UCH-1 (cell line): ENCODE measurements around a stretch of chr6.

DNA sequence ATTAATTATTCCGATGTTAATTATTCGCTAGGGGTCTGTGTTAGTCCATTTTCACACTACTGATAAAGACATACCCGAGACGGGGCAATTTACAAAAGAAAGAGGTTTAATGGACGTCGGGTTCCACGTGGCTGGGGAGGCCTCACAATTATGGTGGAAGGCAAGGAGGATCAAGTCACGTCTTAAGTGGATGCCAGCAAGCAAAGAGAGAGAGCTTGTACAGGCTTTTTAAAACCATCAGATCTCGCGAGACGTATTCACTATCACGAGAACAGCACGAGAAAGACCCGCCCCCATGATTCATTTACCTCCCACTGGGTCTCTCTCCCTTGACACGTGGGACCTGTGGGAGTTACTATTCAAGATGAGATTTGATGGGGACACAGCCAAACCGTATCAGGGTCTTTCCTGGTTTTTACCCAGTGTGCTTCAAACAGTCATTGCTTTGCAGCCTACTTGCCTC, 108.0 kb downstream of the UST start:
- RRBS = no CpG with 5 or more reads among the region's 16 CpGs

GRCh38 chr6:148922964-148923345, 176.1 kb downstream of the UST start:
- RRBS = no CpG with 5 or more reads among the region's 4 CpGs

GRCh38 chr6:149060270-149060699, 257.2 kb upstream of the TAB2 start:
- RRBS = 80% methylated on average over 5 of the region's 16 CpGs

- RRBS = no CpG with 5 or more reads among the region's 1 CpG
Observed at GRCh38 chr6:149322902-149323213, 5.3 kb downstream of the TAB2 start.

GRCh38 chr6:149328568-149329664, 11.4 kb downstream of the TAB2 start:
- RRBS = no CpG with 5 or more reads among the region's 5 CpGs

- RRBS = no CpG with 5 or more reads among the region's 4 CpGs
Observed at GRCh38 chr6:149331057-149332275, 14.0 kb downstream of the TAB2 start.

GRCh38 chr6:149379184-149379554, 20.9 kb upstream of the SUMO4 start:
- RRBS = no CpG with 5 or more reads among the region's 6 CpGs

- RRBS = 70% methylated on average over 42 of the region's 85 CpGs
Observed at GRCh38 chr6:149450490-149451327, 34.1 kb downstream of the ZC3H12D start.

DNA sequence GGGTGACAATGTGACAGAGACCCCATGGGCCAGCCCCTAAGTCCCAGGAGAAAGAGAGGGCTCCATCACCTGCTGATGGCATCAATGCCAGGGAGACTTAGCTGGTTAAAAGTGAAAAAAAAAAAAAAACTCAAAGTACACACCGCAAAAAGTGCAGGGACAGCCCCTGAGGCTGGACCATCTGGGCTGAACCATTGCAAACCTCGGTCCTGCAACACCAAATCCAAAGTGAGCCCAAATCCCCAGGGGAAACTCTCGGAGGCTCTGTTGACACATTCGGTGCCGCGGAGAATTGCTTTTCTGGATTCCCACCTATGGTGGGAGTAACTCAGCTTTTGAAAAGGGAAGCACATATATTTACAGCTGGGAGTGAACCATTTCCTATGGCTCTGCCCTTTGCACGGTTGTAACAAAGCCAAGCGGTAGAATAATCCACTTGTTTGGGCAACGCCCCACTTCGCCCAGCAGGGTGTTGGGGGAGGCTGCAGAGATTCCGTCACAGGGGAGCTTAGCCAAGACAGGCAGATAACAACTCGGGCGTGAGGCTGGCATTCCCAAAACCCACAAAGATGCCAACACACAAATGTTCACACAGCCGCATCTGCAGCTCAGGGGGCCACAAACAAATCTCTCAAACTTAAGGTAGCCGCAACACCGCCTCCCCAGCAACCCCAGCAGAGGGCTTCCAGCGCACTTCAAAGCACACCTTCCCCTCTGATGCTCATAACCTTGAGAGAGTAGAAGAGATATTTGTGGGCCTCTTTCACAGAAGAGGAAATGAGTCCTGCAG, 11.6 kb downstream of the ZC3H12D start:
- RRBS = no CpG with 5 or more reads among the region's 17 CpGs

- RRBS = 100% methylated on average over 1 of the region's 10 CpGs
Observed at GRCh38 chr6:149482745-149483838, 1.7 kb downstream of the ZC3H12D start.

- RRBS = no CpG with 5 or more reads among the region's 18 CpGs
Observed at GRCh38 chr6:149593765-149594871, 27.9 kb downstream of the GINM1 start.

DNA sequence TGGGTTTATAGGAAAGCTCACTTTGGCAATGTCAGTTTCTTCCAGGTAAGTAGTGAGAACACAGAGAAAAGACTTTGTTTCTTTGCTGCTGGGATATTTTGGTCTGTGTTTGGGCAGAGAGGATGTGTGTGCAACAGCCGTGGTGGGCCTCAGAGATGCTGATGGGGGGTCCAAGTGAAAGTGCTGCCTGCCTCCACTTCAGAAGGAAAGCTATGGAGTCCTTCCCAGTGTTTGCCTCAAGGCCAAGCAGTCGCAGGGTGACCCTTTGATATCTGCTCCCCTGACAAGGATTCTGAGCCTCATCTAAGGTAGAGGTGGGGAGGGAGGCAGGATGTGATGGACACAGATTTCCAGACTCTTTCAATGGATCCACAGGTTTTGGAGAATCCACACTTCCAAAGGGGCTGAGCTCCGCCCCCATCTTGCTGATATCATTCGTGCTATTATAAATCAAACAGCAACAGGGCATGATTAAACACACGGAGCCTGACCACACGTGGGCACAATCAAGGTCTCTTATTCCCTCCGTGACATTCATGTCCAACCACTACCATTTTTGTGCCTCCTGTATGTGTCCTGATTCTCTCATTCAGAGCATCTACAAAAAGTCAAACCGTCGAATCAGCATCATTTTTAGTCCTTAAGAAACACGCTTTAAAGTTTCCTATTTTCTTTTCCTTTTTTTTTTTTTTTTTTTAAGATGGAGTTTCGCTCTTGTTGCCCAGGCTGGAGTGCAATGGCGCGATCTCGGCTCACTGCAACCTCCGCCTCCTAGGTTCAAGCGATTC, 2.1 kb downstream of the LRP11 start:
- RRBS = no CpG with 5 or more reads among the region's 16 CpGs

GRCh38 chr6:149925321-149926695, 2.9 kb upstream of the RAET1G start:
- RRBS = 43% methylated on average over 12 of the region's 64 CpGs

DNA sequence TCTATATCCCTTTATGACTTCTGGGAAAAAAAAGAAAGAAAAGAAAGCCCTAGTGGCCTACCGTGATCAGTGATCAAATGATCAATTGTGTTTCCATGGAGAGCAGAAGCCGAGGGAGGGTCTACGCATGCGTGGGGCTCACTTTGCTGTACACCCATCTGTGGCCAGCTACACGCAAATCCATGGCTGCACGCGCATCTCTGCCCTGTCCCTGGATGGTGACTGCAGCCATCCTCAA, 695 bp upstream of the ULBP3 start:
- RRBS = no CpG with 5 or more reads among the region's 7 CpGs

DNA sequence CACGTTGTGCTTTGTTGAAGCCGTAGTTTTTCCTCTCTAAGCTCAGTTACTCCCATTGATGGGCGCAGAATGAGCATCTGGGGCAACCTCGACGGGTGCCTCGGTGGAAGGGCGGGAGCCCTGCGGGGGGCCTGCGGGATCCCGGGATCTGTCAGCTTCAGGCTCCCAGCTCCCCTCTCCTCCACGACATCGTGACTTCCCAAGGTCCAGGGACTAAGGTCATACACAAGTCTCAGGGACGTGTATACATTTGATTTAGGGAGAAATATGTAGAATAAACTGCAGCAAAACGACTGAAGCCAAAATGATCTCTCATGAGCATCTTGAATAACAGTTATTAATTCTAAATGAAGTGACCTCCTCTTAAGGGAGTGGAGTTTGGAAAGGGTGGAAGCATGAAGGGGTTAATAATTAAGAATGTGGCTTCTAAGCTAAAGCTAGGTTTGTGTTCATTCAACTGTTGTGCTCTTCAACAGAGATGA, 1.3 kb downstream of the PPP1R14C start:
- RRBS = no CpG with 5 or more reads among the region's 14 CpGs

- RRBS = no CpG with 5 or more reads among the region's 7 CpGs
Observed at GRCh38 chr6:150710120-150710732, 110.5 kb downstream of the PLEKHG1 start.

- RRBS = no CpG with 5 or more reads among the region's 2 CpGs
Observed at GRCh38 chr6:150930854-150931345, 65.4 kb downstream of the MTHFD1L start.

DNA sequence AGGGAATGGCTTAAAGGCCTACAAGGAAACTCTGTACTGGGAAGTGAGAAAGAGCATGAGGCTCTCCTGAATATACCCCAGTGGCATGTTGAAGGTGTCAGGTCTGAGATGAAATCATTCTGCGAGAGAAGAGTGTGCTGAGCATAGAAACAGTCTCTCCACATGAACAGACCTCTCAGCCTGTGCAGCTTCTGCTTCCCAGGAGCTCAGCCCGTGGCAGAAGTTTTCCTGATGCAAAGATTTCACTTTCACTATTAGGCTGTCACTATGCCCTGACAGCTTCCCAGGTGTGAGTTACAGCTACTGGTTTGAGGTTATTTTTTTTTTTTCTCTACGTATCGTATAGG, 121.4 kb upstream of the AKAP12 start:
- RRBS = no CpG with 5 or more reads among the region's 4 CpGs

- RRBS = no CpG with 5 or more reads among the region's 7 CpGs
Observed at GRCh38 chr6:151352520-151352994, 38.8 kb downstream of the ZBTB2 start.

DNA sequence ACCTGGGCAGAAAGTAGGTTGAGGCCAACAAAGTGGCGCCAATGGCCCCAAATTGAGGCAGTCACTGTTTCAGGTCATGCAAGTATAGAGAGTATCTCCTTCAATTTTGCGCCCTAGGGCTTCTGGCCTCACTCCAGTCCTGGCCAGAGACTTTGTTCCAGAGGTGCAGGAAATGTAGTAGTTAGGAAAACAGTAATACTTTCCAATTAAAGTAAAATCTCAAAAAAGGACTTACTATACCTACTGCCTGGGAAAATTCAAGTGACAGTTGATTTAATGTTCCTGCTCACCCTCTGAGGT, 832 bp downstream of the ARMT1 start:
- RRBS = no CpG with 5 or more reads among the region's 2 CpGs